Cardiac atrium fibroblast (primary cell): Measurements from ENCODE around the genes COMMD9, TTC17 and EXT2.

DNA sequence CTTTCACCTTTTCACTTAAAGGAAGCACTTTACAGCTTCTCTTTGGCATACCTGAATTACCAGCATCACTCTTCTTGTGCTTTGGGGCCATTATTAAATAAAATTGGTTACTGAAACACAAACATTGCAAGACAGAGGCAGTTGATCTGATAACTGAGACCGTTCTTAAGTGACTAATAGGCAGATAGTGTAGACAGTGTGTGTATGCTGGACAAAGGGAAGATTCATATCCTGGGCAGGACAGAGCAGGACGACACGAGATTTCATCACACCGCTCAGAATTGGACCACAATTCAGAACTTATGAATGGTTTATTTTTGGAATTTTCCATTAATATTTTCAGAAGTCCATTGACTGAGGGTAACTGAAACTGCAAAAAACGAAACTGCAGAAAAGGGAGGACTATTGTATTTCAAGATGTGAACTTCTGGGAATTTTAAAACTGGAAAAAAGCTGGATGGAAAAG lies 68.6 kb downstream of the LDLRAD3 start:
- RAMPAGE, long total RNA = no peak

DNA sequence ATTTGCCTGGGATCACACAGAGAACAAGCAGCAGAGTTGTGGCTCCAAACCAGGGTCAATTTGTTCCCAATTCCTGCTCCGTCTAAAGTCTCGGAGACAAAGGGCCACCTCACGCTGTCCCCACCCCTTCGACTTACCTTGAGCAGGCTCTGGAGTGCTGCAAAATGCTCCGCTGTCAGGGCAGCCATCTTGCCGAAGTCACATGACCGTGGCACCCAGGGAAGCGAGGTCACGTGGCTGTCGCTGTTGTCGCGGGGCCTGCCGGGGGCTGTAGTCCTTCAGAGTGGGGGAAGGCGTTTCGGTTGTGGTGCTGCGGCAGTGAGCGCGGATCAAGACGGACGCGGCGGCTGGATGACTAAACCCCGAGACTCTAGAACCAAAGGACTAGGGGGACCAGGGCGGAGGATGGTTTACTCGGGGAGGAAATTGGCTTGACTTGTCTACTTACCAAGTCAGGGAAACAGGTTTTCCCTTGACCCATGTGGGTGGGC lies at the start of gene COMMD9:
TSS of gene COMMD9 (minus strand) at position 200 of the 491 bp plus-strand sequence.
- RAMPAGE, long total RNA = start-site peak on the minus strand centred at position 186 of the sequence, 51 bp wide, 328 and 171 reads in 2 replicates

GRCh38 chr11:36376871-36377944 lies 81.1 kb downstream of the PRR5L start:
- RAMPAGE, long total RNA = no peak

DNA sequence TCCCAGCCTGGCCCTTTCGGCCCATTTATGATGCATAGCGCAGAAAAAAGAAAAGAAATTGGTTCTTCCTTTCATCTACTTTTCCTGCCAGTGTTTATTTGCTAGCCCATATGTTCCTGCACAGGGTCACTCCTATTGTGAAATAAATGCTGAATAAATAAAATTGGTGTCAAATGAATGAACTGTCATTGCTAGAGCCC lies 91.9 kb downstream of the PRR5L start:
- RAMPAGE, long total RNA = no peak

DNA sequence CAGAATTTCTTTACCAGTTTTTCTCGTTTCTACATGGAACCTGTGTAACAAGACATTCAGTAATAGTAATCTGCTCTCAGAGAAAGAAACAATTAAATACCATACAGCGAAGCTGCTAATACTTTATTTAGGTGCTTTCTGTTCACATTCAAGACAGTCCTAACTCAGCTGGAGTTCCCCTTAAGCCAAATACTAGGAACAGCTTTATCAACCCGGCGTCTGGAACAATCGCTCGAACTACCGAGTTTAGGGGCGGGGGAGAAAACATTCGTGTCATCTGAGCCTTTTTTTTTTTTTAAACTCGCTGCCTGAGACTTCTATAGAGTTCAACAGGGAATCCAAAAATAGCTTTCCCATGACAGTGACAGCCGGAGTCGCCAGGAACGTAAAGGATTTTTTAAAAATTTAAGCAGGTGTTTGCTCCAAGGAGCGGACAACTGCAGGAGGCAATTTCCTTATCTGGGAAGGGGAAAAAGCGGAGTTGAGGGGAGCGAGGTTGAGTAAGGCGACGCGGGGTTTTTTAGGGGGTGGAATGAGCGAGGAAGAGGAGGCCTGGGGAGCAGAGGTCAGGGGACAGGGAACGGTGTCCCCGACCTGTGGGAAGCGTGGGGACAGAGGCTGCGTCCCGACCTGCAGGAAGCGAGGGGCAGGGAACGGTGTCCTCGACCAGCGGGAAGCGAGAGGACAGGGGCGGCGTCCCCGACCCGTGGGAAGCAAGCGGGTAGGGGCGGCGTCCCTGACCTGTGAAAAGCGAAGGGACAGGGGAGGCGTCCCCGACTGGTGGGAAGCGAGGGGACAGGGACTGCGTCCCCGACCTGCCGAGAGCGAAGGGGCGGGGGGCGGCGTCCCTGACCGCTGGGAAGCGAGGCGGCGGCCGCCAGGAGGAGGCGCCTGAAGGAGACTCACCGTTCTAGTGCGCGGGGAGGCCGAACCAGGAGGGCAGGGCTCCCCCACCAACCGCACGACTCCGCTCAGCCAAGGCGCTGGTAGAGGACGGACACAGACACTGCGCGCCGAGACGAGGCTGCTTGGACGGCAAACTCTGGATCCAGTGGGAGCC lies 600 bp downstream of the TRAF6 start:
- RAMPAGE, long total RNA = no peak

DNA sequence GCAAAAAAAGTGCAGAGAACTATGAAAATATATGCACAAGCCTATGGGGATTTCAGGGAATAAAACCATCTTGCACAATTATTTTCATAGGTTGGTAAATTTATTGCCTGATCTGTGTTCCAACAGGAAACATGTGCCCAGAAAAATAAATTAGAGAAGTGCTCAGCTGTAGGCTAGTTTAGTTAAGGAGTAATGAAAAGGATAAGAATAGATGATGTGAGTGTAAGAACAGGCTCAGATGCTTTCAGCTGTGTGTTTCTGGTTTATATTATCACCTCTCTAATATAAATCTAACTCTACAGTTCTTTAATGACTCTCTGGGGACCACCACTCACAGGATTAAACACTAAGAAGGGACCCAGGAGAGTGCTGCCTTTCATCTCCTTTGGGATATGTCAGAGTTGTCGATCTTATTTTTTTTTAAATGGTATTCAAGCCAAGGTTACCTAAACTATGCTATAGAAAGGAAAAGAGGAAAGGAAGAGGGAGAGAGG lies 1169.1 kb downstream of the LRRC4C start:
- RAMPAGE, long total RNA = no peak

DNA sequence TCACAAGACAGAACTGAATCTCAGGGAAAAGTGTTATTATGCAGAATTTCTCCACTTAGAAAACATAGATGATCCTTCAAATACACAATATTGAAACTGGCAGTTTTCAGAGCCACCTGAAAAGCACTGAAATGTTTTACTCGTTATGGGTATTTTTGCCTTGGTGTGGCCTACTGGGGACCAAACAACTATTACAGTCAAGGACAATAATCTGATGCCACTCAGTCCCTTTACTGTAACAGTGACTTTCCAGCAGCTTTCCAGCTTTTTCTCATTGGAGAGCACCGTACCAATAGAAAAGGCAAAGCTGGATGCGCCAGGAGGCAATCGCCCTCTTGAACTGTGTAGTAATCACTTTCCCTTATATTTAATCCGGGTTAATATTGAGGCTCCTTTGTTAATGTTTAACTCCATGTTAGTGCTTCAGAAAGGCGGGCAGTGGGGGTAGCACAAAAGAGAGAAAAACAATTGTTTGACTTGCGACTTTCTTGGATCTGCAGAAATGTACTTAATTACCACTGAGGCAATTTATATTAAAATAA lies 81.8 kb downstream of the LRRC4C start:
- RAMPAGE, long total RNA = no peak

DNA sequence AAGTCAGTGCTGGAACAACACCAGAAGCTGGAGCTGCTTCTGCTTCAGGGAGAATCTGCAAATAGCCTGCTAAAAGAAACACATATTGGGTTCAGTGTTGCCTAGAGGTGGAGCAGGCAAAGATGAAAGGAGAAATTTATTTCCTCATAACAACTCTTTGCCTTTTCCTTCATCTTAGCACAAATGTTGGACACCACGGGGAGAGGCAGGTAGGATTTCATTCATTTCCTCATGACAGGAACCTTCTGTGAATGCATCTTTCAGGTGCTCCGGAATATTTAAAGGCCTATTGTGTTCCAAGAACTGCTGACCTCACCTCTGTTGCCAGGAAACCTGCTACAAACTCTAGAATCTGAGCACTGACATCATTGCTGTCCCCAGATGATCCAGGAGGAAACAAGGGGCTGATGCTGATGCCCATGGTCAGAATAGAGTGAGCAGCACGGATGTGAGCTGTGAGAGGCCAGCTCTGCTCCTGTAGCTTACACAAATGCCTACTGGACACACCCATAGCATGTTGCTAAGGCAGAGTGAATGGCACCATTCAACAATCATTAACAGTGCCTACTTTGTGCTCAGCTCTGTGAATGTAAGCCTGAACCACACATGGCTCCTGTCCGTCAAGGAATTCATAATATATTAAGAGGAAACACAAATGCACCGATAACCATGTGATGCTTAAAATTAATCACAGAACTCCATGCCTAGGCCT lies 276.8 kb upstream of the API5 start:
- RAMPAGE, long total RNA = no peak

DNA sequence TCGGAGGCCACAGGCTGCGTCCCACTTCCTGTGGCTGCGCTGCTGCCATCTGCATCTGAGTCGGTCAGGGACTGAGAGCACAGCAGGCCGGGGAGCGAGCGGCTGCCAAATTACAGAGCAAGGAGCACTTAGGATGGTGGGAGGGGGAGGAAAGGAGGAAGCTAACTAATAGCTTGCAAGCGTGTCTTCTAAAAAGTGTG lies 42.6 kb upstream of the API5 start:
- RAMPAGE, long total RNA = no peak

DNA sequence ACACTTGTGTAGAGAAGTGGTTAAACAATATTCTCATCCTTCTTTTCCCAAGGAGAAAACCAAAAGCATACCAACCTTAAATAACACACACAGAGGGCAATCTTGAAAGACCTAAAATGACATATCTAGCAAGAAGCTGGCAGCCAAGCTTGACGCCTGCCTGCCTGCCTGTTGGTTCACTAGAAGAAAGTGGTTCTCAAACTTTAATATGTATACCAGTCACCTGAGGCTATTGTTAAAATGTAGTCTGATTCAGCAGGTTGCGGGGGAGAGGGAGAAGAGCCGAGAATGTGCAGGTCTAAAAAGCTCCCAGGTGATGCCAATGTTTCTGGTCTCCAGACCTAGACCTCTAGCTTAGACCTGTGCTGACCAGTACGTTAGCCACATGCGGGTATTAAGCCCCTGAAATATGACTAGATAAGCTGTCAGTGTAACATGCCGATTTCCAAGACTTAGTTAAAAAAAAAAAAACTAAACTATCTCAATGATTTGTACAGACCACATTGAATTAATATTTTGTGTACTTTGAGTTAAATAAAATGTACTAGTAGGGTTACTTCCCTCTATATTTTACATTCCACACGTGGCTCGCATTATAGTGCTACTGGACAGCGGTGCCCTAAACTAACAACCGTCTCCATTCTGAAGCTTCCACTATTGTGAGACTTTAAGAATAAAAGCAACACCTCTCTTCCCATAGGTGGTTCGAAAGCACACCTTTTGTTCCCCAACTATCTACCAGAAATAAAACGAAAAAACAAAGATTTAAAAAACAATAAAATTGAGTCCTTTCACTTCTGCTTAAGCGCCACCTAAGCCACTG lies 654 bp upstream of the TTC17 start:
- RAMPAGE, long total RNA = no peak

DNA sequence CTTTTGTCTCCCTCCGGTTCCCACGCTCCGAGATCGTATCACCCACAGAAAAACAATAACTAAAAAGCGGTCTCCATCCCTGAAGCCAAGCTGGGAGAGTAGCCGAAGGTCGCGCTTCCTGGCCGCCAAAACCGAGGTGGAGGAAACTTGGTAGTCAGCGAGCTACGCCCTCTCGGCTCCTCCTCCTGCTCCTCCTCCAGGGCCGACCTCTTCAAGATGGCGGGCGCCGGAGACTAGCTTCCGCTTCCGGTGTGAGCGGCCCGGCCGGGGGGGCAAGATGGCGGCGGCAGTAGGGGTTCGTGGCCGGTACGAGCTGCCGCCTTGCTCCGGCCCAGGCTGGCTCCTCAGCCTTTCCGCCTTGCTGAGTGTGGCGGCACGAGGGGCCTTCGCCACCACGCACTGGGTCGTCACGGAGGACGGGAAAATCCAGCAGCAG lies at the start of gene TTC17:
TSS of gene TTC17 (plus strand) at position 243 of the 436 bp plus-strand sequence.
- RAMPAGE, long total RNA = start-site peak on the plus strand centred at position 263 of the sequence, 14 bp wide, 608 and 129 reads in 2 replicates

GRCh38 chr11:43422376-43423578 lies 64.1 kb downstream of the TTC17 start:
- RAMPAGE, long total RNA = no peak

DNA sequence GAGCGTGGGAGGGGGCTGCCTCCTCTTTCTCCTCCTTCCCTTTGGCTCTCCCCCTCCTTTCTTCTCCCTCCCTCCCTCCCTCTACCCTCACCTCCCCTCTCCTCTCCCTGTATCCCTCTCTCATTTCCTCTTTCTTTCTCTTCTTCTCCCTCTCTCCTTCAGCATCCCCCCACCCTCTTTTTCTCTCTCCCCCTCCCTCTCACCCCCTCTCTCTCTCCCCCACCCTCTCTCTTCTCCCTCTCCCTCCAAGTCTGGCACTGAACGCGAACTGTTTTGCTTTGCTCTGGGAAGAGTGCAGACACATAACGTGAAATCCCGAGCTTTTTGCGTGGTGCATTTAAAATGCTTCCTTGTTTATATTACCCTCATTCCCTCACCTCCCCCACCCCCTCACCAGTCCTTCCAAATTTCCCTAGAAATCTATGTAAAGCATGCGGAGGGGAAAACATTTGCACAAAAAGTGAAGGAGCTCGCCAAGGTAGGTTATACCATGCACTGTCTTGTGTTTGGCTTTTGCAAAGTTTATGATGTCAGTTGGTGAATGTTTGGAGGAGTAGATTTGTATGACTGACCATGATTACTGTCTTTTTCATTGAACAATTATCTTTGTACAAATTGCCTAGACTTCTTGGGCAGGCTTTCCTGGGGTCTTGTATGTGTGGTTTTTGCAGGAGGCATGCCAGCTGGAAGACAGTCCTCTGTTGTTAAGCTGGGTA lies 123.9 kb upstream of the HSD17B12 start:
- RAMPAGE, long total RNA = no peak

DNA sequence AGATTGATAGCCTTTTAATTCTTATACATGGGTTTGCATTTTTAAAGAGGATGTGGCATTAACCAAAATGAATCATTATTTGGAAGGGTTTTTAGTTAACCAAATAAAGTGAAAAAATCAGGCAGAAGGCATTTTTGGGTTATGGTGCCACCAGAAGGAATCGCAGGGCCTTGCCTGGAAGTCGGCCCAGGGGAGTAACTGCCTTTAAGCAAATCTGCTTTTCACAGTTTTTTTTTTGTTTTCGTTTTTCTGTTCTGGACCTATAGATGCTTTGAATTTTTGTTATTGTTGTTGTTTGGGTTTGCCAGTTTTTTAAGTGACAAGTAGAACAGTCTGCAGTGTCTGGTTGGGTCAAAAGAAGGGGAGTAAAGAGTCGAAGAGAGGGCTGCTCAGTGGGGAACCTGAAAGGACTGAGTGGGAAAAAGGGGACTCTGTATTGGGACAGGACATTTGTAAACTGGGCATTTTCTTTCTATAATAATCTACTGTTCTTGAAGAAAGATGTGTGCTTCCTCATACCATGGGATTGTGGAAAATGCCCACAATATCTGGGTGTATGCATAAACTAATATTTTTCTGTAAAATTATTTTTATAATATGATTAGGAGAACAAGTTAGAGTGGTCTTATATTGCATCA lies 55.6 kb downstream of the HSD17B12 start:
- RAMPAGE, long total RNA = no peak

DNA sequence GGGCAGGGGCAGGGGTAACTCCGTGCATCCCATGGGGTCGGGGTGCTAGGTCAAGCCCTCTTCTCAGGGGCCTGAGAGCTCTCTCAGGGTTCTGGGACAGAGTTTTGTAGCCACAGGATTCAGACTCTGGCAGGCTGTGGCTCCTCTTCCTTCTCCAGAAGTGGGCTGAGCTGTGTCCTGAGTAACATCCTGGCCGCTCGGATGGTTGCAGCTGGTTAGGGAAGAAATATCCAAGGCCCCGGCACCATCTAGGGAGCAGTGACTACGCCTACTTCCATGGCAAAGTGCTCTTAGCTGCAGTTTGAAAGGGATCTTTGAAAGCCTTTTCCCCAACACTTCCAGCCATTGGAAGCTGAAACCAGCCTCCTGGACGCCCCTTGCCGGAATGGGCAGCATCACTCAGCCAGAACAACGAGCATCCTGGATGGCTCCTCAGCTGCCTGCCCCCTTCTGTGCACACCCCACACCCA lies 50.9 kb downstream of the C11orf96 start:
- RAMPAGE, long total RNA = no peak

DNA sequence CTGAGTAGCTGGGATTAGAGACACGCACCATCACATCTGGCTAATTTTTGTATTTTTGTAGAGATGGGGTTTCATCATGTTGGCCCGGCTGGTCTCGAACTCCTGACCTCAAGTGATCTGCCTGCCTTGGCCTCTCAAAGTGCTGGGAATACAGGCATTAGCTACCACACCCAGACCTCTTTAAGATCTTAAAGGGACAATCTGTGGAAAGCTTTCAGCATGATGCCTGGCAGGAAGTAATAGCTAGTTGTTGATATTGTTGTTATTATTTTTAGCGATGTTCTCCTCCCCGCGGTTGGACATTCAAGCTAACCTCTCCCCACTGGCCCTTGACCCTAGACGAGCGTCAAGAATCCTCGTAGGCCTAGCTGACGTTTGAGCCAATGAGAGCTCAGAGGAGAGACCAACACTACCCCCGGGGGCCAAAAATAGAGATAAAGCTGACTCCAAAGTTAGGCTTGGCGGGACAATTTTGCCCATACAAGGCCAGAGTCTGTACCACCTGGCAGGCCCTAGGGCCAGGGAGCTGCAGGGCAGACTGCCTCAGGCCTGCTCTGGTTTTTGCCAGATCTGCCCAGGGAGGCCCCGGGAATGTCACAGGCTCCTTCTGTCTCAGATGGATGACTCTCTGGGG lies 41.0 kb upstream of the ACCSL start:
- RAMPAGE, long total RNA = no peak

DNA sequence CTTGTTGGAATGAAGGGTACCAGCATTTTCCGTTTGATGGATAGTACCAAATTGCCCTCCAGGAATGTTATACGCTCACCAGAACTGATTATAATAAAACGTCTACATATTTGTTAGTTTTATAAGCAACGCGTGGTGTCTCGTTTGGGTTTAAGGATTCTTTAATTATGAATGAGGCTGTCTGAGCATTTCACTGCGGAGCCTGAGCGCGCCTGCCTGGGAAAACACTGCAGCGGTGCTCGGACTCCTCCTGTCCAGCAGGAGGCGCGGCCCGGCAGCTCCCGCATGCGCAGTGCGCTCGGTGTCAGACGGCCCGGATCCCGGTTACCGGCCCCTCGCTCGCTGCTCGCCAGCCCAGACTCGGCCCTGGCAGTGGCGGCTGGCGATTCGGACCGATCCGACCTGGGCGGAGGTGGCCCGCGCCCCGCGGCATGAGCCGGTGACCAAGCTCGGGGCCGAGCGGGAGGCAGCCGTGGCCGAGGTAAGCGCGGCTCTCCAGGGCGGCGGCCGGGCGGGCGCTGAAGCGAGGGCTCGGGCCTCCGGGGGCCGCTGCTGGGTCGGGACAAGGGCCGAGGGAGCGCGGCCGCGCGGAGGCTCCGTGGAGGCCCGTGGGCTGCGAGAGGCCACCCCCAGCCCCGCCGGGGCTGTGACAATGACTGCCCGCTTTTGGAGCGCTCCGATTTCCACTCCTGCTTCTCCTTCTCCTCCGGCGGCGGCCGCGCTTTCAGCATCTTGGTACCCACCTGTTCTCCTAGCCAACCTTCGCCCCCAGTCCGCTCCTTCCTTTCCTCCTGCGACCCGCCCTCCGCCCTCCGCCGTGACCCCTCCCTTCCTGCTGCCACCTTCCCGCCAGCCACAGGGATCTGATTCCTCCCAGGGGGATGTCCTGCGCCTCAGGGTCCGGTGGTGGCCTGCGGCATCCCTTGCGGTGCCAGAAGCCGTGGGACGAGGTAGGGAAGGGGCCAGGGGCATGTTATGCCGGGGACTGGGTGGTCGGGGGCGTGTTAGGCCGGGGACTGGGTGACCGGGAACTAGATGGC lies at the start of gene EXT2:
TSS of gene EXT2 (plus strand) at position 307 of the 1,040 bp plus-strand sequence.
- RAMPAGE, long total RNA = no peak

GRCh38 chr11:44557472-44557912 lies 8.0 kb upstream of the CD82 start:
- RAMPAGE, long total RNA = no peak

GRCh38 chr11:44593000-44593648 lies 27.7 kb downstream of the CD82 start:
- RAMPAGE, long total RNA = no peak

DNA sequence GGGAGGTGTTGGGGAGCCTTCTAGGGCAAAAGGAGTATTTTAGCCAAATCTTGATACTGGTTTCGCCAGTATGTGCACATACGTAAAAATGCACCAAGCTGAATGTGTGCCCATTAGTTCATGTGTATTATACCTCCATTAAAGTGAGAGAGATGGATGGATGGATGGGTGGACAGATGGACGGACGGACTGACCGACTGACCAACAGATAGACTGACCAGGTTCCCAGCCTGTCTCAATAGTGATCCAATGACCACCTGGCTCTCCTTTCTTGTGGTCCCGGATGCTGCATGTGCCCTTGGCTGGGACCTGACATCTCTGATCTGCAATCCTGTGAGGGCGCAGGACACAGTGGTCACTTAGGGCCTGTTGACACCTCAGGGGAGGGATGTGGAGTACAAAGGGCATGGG lies 50.3 kb downstream of the CD82 start:
- RAMPAGE, long total RNA = no peak